Umbilical cord (tissue), 2 donors: Measurements from ENCODE around the genes WDCP, PFN4 and FAM228A.

DNA sequence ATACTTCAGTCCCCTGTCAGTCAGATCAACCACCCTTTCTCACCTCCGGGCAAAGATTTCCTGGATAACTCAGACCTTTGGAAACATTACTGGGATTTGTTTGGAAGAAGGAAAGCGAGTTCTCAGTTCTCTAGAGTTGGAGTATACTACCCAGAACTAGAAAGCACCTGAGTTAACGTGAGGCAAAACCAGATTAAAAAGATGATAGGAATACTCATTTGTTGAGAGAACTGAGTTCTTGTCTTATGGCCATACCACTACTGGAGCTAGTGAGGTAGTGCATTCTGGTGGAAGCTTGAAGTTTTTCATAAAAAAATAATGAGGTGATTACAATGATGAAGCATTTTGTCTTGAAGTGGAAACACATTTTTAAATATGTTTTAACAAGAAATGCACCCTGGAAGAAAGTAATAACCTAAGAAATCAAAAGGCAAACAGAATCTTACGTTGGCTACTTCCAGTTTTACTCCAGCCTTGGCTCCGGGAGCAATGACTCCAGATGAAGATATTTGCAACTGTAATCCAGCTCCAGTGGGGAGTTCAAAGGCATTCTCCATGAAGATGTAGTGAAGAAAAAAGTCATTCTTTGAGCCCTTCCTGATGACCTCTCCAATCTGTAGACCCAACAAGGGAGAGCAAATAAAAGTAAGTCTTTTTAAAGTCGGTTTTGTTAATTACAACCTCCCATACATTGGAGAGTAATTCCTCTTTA lies 20.6 kb downstream of the APOB start:
- RAMPAGE, long total RNA: no peak

GRCh38 chr2:21095569-21096130 lies 28.1 kb upstream of the TDRD15 start:
- RAMPAGE, long total RNA: no peak

DNA sequence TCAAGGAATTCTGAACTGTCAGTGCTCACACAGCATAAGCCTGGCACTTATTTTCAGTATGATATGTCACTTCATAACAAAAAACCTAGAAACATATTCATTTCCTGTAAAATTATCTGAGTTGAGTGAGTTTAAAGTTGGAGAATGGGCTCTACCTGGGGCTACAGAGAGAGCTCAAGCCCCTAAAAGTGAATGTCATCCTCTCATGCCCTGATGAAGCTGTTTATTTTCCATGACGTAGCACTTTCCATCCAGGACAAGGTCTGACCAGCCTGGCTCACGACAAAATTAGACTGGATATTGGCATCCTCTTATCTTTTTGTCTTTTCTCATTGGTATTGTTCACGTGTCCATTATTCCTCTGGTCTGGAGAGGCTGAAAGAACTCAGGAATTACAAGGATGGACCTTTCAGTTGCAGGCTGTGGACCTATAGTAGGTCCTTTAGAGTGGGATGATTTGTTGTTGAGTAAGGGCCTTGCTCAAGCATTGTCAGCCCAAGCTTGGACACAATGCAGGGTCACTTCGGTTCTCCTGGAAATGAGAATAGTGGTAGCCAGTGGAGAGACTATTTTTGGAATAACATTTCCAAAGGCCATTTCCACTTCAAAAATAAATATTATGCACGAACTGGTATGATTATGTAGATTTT lies 24.4 kb upstream of the TDRD15 start:
- RAMPAGE, long total RNA: no peak

GRCh38 chr2:23208910-23209405 lies 176.0 kb upstream of the KLHL29 start:
- RAMPAGE, long total RNA: no peak

GRCh38 chr2:23247281-23247769 lies 137.7 kb upstream of the KLHL29 start:
- RAMPAGE, long total RNA: no peak

DNA sequence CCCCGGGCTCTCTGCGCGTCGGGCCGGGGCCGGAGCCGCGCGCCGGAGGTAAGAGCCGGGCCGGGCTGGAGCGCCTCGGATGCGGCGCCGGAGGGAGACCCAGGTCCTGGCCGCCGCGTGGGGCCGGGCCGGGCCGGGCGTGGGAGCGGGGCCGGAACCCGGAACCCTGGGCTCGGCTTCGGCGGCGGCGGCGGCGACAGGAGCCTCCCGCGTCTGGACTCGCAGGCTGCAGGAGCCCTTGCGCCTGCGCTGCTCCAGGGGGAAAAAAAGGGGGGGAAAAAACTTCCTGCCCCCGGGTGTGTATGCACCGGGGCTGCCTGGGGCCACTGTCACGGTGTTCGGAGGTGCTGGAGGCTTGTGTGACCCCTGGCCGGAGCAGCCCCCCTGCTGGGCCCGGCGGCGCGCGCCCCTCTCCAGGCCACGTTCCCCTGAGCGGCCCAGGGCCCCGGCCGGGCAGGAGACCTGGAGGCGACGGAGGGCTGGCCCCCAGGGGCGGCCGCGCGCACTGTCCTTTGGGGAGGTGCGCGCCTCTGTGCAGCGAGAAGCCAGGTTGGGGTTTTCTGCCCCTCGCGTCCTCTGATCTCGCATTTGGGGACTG lies 853 bp downstream of the KLHL29 start:
- RAMPAGE, long total RNA: no peak

DNA sequence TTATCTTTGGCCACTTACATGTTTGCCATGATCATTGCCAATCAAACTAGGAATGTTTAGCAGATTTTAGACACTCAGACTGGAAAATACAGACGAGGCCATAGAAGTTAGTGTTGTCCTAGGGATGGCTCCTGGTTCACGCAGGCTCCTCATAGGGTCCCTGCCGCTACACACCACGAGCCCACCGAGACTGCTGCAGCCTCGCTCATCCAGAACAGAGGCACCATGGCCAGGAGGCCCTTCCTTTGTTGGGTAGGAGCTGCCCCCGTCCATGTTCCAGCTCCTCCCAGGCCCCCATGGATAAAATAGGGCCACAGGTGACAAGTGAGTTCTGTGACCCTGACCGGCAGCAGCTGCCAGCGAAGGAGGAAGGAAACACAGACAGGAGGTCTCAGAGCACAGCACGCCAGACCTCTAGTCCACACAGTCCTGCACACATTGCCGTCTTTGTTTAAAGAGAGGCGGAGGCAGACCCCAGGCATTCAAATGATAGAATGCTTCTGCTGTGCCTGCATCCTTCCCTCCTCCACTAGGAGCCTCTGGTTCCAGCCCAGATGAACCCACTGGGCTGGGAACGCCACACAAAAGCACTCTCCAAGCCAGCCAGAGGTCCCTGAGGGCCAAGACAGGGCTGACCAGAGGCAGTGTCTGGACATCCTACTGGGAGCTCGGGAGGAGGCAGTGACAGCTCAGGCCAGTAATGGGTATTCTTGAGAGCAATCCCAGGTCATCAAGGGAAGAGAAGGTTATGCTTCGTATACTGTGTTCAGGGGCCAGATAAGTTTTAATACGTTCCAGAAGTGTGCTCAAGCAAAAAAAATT lies 118.6 kb downstream of the KLHL29 start:
- RAMPAGE, long total RNA: no peak

- RAMPAGE, long total RNA: no peak
Observed at GRCh38 chr2:23532345-23533096, 147.5 kb downstream of the KLHL29 start.

DNA sequence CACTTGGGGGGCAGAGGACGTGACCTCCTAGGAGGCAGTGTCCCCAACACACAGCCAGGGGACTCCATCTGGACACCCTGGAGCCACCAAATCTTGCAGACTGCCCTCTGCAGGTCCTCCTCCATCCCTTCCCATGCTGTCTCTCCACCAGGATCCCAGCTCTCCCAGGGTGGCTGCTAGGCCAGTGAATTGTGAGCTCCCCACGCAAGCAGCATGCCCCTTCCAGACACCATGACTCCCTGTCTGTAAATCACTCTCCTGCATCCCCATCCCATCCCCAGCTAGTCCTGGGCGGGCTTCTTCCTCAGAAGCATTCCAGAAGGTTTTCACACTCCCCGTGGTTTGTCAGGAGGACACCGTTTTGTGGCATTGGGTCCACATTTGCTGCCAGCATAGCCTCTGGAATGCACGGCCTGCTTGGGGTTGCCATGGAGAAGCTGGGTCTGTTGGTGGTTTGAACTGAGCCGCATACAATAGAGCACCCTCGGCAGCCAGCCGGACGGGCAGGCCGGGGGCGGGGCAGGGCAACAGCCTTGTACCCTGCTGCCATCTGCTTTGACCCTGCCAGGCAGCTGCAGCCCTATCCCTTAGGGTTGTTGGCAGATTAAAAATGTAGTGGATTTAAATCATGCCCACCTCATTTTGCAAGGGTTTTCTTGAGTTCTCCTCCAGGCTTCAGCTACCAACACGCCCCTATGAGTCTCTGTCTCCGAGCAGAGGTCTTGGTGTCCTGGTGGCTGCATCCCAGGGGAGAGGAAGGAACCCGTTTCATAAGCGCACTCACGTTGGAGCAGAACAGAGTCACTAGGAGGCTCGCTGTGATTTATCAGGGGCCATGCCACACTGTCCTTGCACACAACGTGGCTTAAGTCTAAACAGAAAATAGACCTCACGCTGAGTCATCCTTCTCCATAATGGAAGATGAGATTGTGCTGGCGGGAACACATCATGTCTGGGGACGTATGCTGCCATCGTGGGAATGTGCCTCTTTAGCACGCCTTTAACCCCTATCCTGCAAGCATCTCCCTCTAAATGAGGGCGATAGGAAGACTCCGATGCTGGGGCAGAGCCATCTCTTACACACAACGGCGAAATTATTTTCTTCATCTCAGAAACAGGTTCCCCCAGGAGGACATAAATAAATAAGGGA lies 211.1 kb downstream of the KLHL29 start:
- RAMPAGE, long total RNA: no peak

GRCh38 chr2:23757505-23758382 lies 169.2 kb downstream of the ATAD2B start:
- RAMPAGE, long total RNA: no peak

DNA sequence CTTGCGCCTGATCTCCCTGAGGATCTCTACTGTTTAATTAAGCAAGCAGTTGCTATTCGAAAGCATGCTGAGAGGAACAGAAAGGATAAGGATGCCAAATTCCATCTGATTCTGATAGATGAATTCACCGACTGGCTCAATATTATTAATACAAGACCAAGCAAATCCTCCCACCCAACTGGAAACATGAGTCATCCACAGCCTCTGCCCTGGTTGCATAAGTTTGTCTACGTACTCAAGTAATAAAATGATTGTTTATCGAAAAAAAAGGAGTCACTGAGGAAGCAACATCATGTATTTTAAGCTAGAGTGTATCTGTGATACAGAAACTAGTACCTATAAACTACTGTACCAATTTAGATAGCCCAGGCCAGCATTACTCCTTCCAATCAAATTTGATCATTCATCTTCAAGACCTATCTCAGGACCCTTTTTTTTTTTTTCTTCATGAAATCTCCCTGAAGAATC lies 26.0 kb downstream of the ATAD2B start:
- RAMPAGE, long total RNA: no peak

DNA sequence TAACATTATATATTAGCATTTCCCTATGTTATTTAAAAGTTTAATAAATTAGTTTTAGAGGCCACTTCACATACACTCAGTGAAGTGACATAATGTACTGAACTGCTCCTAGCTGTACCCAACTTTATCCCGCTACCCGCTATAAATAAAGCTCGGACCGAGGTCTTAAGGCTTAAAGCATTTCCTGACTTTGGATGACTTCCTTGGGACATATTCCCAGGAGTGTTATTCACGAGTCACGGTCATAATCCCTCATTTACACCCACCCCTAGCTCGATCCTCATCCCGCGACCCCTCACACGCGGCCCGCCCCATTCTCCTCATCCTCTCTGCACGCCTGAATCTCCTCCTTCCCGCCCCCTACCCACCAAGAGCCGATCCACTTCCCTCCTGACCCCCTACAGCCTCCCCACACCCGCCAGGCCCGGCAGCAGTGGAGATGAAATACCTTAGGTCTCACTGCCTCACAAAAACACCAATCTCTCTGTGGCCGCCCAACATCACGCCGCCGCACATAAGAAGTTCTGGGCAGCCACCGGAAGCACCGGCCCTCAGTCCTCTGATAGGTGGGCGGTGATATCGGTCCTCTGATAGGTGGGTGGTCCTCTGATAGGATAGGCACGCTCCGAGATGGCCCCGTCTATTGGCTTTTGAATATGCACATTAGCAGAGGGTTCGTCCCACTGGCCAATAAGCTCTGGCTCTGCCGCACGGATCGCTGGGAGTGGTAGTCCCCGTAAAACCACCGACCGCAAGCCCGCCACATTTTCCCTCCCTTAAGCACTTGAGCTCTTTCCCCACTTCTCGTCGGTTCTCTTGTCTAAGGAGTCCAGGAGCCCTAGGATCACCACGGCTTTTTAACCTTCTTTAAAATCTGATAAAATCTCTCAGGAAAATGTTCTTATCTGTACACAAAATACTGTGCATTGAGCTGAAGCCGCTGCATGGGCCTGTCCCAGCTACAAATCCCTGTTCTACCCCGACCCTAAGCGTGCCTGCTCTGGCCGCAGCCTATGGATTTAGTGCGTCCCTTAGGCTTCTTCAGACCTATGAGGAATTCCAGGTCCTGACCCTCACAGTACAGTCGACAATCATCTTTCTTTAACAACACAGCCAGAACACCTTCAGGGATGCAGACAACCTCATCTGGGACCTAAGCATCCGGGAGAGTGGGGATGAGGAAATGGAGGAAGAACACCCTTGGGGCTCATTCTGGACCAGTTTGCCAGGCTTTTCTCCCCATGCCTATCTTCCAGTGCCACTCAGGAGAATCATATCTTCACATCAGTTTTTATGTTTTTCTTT lies at the start of gene WDCP:
TSS of gene WDCP (minus strand) at position 526 of the 1,305 bp plus-strand sequence.
- RAMPAGE, long total RNA: no peak

GRCh38 chr2:24077246-24078104 lies 1.3 kb upstream of the SF3B6 start:
- RAMPAGE, long total RNA: no peak

DNA sequence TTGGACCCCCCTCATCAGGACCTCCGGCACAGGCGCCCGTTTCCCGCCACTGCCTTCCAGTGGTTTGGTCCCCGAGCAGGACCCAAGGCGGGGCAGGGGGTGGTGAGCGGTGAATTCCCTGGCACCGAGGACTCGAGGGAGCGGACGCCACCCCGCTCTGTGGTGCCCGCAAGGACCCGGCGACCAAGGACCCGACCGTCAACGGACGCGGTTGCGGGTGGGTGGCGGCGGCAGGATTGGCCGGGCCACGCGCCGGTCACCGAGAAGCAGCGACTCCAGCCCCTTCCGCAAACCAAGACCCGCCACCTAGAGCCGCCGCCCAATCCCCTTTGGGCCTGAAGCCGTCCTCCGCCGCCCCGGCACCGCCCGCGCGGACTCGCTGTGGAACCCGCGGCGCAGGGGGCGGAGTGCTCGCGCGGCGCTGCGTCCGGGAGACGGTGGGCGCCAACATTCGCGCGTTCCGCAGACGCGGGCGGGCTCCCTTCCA lies at the start of gene PFN4:
TSS of gene PFN4 (minus strand) at position 238 of the 487 bp plus-strand sequence.
- RAMPAGE, long total RNA: start-site peak on the plus strand centred at position 382 of the sequence, 47 bp wide, 72 and 23 reads in 2 replicates

DNA sequence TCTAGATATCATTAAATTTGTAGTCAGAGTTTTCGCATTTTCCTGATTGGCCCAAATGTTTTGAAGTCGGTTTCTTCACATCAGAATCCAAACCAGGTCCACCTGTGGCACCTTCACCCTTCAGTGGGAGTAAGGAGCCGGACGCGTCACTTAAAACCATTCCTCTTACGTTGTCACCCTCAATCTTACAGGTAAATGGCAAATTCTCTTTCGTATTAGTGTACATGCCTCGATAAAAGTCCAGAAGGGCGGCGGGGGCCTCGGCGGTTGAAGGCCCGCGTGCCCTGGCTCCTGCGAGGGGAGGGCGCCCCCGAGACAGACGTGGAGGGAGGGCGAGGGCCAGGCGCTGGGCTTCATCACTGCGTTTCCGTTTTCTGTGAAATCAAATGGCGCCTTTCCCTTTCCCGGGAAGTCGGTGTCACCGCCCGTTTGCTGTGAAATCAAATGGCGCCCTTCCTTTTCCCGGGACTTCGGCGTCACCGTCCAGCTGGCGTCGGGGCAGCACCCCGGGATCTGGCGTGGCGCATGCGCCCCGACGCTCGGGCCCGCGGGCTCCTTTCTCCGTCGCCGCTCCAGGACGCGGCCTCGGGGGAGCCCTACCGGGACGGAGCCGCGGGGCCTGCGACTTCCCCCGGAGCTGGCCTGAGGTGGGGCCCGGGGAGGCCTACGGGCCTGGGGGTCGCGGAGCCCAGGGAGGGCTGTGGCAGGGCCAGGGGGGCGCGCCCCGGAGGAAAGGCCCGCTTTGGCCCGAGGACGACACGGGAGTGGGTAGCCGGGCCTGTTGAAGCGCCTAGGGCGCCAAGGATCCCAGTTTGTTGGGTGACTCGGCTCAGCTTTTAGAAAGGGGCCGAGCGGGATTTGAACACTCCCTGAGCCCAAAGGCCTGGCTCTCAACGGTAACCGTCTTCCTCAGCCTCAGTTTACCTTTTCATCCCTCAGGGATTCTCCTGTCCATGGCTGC lies at the start of gene FAM228A:
TSS of gene FAM228A (plus strand) at position 526 of the 961 bp plus-strand sequence.
- RAMPAGE, long total RNA: no peak

- RAMPAGE, long total RNA: no peak
Observed at GRCh38 chr2:24257673-24258373, 83.0 kb downstream of the FAM228A start.

DNA sequence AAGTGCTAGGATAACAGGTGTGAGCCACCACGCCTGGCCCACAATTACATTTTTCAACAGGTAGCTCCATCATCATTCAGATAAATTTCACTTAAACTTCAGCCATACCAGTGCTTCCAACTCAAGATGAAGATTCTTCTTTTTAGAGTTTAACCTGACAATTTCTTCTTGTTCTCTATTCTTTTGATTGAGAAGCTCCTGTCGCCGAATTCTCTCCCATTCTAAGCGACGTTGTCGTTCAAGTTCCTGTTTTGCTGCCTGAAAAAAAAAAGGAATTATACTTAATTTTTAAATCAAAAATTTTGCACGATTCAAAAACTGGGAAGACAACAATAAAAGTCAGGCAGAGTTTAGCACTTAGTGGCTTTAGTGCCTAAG lies 61.8 kb downstream of the ITSN2 start:
- RAMPAGE, long total RNA: no peak

DNA sequence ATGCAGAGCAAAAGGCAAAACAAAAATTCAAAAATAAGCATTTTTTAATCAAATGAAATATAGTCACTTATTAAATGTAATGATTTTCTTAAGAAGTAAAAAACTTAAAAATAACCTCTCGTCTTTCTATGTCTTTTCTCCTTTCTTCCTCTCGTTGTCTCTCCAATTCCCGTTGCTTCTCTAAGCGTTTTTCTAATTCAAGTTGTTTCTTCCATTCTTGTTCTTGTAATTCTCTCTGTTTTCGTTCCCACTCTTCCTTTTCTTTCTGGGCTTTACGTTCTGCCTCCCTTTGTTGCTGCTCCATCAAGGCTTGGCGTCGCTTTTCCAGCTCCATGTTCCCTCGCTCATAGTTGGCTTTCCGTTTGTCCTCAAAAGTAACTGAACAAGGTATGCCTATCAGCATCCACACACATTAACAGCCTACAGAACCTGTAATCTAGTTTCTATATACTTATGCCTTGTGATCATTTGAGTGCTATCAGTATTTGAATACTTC lies 60.5 kb downstream of the ITSN2 start:
- RAMPAGE, long total RNA: no peak

GRCh38 chr2:24303768-24304149 lies 56.6 kb downstream of the ITSN2 start:
- RAMPAGE, long total RNA: no peak

DNA sequence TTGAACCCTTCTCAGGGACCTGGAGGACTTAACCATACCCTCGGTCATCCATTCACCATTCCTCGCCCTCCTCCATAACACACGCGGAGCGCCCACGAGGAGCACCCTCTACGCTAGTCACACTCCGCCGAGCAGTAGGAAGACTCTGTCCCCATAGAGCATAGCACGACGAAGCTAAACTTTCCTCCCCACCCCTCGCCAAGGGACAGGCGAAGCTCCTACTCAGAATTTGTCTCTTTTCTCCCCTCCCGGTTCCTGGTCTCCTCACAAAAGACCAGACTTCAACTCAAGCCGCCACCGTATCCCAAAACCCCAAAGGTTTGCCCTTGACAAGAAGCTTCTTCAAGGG lies 681 bp upstream of the ITSN2 start:
- RAMPAGE, long total RNA: no peak